ENCODE results near the gene IL17RA.

- PRO-cap: bidirectional peak, plus-strand start at chr22:17084961, minus-strand start at chr22:17084826
Observed at GRCh38 chr22:17084247-17085385, at the start of gene IL17RA. TSS of gene IL17RA (plus strand) at chr22:17085000.

- PRO-cap: no peak
Observed at GRCh38 chr22:17113572-17113957, 7.6 kb downstream of the TMEM121B start.

DNA sequence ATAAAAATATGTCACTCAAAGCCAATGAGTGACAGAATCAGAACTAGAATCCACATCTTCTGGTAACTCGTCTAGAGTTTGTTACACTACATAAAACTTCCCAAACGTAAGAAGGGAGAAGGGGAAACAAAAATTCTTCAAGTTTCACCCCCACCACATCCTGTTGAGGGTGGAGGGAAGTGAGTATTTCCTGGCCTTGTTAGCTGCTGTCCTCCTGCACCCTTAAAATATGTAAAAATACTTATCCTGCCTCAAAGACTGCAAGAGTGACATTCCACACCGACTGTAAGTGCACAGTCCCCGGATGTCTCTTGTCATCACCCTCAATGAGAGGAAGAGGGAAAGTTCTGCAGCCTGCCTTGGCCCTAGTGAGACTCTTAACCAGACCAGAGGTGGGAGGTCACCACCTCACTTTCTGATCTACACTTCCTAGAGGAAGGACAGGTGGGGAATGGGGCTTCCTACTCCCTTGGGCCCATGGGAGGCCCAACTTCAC is 3.3 kb downstream of the TMEM121B start:
- PRO-cap: no peak

GRCh38 chr22:17120087-17120713 is 960 bp downstream of the TMEM121B start:
- PRO-cap: no peak

DNA sequence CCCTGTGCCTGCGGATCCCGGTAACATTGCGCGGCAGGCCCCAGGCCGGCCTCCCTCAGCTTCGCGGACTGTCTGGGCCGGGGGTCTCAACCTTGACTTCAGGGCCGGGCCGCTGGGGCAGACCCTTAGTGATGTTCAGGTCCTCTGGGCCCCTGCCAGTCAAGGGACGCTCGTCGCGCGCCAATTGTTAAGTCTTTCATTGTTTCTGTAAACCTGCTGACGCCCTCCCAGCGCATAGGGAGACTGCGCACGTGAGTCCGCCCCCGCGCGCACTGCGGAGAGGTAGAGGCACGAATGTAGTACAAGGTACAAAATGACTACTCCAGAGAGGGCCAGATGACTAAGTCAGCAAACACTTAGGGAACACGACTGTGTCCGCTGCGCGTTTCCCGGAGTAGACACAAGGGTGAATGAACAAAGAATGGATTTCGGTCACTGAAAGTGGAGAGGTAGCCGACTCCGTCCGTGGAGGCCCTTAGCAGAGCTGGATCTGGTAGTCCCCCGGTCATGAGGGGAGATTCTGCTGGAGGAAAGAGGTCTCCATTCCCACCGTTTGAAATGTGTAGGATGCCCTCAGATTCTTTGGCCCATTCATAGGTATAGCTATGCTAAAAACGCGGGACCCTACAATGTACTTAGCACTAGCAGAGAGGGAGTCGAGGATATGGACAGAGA is 592 bp upstream of the HDHD5 start:
- PRO-cap: no peak

GRCh38 chr22:17170898-17172212 is 12.3 kb upstream of the HDHD5 start:
- PRO-cap: bidirectional peak, plus-strand start at chr22:17171660, minus-strand start at chr22:17171515; bidirectional peak, plus-strand start at chr22:17171920, minus-strand start at chr22:17171874

- PRO-cap: no peak
Observed at GRCh38 chr22:17216839-17217038, 2.5 kb downstream of the ADA2 start.

GRCh38 chr22:17236839-17237469 is 17.7 kb upstream of the ADA2 start:
- PRO-cap: no peak

- PRO-cap: no peak
Observed at GRCh38 chr22:17272406-17272961, 53.2 kb upstream of the ADA2 start.

DNA sequence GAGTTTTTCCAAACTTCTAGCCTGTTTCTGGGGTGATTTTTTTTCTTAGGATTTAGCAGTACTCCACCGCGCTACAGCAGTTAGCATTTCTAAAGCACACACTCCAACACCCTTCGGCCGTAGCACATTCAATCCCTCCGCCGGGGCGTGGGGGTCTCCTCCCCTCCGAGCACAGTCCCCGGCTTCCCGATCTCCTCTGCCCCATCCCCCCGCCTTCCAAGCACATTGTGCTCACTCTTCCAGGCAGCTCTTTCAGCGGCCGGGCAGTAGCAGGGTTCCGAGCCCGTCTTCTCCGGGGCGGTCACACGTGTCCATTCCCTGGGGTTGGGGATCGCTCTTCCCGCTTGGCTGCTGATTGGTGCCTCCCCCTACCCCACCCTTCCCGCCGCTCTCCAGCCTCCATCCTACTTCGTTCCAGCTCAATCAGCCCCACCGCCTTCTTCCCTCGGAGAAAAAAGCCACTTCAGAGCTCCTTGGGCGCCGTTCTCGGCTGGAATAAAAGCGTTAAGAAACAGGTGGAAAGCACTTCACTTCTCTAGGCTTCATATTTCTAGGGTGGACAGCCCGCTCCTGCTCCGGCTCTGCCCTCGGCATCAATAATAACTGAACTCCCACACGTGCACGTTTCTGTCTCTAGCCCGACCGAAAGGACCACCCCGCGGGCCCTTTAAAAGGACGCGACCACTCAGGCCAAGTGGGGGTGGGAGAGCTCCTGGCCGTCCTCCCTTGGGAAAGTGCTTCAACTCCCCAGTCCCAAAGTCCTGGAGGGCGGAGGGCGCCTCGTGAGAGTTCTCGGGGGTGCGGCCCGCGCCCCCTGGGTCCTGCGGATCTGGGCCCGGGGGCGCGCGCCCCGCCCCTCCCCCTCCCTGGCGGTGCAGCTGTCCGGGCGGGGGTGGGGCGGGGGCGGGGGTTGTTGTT is 539 bp upstream of the CECR2 start:
- PRO-cap: bidirectional peak, plus-strand start at position 402 of the sequence, minus-strand start at position 279 of the sequence; bidirectional peak, plus-strand start outside the sequence, minus-strand start at position 601 of the sequence

DNA sequence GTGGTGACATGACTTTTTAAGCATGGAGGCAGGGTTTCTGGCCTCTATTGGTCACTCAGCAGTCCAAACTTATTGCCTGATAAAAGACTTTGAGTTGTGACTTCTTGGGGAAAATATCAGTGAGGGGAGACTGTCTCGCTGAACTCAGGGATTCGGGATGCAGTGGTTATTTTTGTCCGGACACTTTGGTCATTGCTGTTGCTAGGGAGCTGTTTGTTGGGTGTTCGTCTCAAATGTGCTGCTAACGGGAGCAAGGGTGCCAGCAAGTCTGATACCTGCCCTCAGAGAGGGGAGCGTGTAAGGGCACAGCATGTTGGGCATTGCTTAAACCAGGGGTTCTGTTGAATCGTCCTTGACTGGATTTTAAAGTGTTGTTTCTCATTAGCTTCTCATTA is 49.3 kb upstream of the SLC25A18 start:
- PRO-cap: no peak

DNA sequence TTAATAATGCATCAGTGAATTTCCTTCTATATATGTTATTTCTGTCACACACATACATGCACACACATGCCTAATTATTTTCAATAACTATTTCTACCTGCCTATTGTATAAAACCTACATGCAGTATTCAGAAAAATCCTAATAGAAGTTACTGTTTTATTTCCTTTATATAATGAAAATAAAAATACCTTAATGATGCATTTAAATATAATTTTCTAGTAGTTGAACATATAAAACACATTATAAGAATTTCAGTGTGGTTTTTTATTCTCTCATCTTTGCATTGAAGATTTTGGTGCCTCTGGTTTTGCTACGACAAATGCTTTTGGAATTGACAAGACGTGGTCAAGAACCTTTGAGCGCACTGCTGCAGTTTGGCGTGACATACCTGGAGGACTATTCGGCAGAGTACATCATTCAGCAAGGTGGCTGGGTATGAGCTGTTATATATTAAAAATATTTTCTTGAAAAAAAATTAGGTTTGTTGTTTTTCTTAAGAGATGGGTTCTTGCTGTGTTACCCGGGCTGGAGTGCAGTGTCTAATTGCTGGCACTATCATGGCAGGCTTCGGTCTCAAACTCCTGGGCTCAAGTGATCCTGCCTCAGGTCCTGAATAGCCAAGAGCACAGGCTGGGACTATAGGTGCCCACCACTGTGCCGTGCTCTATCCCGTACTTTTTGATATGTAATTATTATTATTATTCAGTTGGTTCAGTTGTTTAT is 63.6 kb downstream of the BCL2L13 start:
- PRO-cap: no peak

GRCh38 chr22:17778302-17778811 is 4.1 kb upstream of the BID start:
- PRO-cap: no peak

- PRO-cap: bidirectional peak, plus-strand start at chr22:17866521, minus-strand start at chr22:17866322
Observed at GRCh38 chr22:17865754-17866823, 91.8 kb upstream of the BID start.

DNA sequence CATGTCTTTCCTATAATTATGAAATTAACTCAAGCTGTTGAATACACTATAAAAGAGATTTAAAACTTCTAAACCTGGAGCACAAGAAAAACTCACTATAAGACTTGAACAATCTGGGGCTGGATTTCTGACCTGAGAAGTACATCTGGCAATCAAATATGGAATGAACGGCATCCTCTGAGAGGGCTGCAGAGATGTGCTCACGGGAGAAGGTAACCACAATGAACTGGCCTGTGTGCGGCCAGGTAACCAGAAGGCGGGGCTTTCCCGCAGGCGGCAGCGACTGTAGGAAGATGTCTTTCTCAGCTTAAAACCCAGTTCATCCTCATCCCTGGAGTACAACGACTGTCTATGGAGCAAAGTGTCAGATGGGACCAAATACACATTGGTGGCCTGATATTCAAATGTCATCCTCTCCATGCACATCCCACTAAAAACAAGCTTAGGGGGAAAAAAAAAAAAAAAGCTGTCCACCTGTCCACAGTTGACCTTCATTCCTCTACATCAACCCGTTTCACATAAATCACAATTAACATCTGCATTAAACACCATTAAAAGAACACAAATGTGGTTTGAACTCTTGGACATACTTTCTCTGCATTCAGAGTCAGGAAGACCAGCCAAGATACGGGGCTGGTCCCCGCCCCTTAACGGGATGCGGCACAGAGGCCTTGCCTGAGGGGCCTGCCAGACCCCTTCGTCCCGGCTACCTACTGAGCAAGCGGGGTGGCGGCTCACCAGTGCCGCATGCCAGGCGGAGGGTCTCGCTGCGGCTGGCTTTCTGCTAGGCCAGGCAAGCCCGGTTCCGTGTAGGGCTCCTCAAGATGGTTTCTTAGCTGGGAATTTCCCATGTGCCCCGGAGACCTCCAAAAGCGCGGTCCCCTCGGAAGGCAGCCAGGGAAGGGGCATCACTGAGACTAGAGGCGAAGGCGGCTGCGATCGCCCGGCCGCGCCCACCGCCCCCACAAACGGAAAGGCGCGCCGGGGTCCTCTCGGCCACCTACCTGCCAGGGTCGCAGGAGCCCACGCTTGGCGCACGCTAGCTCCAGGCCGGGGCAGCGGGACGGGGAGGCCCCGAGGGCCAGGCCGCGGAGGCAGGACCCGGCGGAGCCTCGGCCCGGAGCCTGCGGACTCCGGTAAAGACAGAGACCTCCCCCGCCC is 24.2 kb downstream of the MICAL3 start:
- PRO-cap: no peak

DNA sequence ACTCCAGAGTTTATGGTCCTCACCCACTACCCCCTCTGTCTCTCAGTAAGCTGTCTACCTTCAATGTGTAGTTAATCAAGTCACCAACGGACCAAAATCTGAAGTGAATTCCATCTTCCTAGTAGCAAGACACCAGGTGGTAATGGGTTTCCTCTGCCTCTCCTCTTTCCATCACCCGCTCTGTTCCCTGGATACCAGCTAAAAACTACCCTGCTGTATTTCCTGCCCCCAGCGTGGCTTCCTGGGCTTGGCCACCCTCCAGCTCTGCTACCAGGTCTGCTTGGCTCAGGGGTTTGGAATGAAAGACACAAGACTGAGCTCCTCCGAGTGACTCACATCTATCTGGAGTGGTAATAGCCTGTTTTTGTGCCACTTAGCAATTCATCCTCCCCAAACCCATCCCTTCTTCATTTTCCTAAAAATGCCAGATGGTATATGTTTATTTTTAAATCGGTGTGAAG is 7.3 kb upstream of the MICAL3 start:
- PRO-cap: no peak

DNA sequence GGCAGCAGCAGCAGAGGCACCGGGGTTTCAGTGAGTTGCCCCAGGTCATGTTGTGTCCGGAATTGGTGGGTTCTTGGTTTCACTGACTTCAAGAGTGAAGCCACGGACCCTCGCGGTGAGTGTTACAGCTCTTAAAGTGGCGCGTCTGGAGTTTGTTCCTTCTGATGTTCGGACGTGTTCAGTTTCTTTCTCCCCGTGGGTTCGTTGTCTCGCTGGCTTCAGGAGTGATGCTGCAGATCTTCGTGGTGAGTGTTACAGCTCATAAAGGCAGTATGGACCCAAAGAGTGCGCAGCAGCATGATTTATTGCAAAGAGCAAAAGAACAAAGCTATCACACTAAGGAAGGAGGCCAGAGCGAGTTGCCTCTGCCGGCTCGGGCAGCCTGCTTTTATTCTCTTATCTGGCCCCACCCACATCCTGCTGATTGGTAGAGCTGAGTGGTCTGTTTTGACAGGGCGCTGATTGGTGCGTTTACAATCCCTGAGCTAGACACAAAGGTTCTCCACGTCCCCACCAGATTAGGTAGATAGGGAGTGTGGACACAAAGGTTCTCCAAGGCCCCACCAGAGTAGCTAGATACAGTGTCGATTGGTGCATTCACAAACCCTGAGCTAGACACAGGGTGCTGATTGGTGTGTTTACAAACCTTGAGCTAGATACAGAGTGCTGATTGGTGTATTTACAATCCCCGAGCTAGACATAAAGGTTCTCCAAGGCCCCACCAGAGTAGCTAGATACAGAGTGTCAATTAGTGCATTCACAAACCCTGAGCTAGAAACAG is 25.2 kb upstream of the PEX26 start:
- PRO-cap: no peak

- PRO-cap: no peak
Observed at GRCh38 chr22:18077118-18077408, 727 bp upstream of the PEX26 start.

- PRO-cap: no peak
Observed at GRCh38 chr22:18126328-18127203, 16.0 kb downstream of the TUBA8 start.

GRCh38 chr22:18576868-18577415 is 34.8 kb downstream of the RIMBP3 start:
- PRO-cap: no peak

Data from fallopian tube (tissue), 1 donor.